Mesenchymal stem cell of Wharton's jelly (primary cell): ENCODE data around the genes ITGB8 and TOMM7.

DNA sequence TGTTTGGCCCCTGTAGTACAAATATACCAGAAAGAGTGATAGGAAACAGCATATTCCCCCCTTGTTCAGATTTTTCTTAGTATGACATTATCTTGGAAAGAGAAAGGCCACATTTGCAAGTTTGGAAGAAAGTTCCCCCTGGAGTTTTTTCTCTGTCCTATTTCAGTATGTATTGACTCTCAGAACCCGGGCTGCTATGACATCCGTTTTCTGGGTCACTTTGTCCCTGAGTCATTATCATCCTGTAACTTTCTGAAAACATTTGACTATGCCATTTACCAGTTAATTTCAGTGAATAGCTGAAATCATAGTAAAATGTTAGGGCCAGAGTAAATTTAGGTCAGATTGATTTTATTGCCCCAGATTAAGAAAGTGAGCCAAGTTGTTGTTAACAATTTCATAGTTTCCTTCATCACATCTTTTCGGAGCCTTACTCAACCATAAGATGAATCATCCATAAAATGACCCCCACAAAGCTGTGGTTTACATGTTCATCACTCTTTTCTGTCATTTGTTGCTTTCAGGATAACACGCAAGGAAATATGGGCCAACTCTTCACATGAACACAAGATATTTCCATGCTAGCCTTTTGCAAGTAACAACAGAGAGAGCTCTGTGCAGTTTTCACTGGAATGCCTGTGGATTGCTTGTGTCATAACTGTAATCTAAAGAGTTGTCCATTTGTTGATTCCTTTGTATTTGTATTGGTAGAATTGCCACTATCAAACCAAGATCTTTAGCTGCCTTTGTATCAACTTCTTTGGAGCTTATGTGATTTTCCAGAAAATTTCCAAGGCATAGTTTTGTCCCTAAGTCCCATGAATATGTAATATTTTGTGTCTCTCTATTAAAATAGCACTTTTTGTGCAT, 3.9 kb upstream of the MACC1 start:
- CAGE, long polyA plus RNA = no peak

DNA sequence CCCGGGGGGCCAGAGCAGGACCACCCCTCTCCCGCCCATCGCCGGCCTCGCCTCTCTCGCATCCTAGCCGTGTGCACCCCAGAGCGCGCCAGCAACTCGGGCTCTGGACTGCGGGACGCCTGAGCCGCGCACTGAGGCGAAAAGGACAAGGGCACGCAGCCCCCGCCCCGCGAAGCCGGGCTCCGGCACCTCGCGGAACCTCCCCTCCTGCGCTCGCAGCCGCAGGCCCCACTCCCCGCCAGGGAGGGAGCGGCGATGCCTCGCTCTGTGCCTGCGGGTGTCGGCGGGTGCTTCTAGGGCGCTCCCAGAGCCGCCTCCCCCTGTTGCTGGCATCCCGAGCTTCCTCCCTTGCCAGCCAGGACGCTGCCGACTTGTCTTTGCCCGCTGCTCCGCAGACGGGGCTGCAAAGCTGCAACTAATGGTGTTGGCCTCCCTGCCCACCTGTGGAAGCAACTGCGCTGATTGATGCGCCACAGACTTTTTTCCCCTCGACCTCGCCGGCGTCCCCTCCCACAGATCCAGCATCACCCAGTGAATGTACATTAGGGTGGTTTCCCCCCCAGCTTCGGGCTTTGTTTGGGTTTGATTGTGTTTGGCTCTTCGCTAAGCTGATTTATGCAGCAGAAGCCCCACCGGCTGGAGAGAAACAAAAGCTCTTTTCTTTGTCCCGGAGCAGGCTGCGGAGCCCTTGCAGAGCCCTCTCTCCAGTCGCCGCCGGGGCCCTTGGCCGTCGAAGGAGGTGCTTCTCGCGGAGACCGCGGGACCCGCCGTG, at the start of gene ITGB8:
Gene ITGB8, plus strand, starts transcription at position 81 of the 772 bp plus-strand sequence.
- CAGE, long polyA plus RNA = no peak

DNA sequence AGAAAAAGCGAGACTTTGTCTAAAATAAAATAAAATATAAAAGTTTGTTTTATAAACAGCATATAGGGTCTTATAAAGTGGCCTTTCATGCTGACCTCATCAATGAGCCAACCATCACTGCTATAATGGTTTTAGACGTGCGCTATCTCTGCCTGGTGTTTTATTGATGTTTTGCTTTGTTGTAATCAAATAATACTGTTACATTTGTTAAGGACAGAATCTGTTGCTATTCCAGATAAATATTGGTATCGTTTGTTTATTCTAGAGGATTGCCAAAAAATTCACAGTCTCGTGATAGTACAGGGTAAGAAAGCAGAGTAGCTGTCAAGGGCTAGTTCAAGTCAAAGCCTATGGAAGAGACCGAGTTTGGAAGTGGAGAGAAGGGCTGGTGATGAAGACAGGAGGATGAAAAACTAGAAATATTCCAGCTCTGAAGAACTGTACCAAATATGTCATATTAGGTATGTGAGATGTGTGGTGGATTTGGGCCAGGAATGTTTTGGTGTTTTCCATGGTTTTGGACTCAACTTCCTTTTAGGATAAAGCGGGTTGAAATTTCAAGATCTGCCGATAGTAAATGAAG, 9.4 kb downstream of the ITGB8 start:
- CAGE, long polyA plus RNA = no peak

DNA sequence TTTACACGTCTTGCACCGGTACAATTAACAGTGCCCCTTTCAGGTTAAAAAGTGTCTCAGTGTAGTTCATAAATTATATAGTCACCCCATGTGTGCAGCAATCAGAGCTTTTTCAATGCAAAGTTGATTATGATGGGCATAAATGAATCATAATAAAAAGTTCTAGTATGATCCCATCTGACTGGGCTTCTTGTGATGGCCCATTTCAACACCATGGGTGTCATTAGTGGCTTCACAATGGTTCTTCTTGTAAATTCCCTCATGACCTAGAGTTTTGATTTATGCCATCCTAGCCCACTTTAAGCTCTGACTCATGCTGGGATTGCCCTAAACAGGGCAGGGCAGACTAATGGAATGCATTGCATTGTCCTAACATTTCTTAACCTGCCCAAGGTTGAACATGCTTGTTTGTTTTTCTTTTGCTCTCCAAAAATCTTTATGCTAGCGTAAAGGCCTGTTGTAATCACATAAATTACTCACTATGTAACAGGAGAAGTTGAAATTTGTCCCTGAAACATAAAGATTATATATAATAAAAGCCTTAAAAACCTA, 22.2 kb downstream of the ITGB8 start:
- CAGE, long polyA plus RNA = no peak

- CAGE, long polyA plus RNA = no peak
Observed at GRCh38 chr7:20647028-20647890, 31.8 kb downstream of the ABCB5 start.

GRCh38 chr7:21942873-21943810, 2.6 kb downstream of the CDCA7L start:
- CAGE, long polyA plus RNA = no peak

DNA sequence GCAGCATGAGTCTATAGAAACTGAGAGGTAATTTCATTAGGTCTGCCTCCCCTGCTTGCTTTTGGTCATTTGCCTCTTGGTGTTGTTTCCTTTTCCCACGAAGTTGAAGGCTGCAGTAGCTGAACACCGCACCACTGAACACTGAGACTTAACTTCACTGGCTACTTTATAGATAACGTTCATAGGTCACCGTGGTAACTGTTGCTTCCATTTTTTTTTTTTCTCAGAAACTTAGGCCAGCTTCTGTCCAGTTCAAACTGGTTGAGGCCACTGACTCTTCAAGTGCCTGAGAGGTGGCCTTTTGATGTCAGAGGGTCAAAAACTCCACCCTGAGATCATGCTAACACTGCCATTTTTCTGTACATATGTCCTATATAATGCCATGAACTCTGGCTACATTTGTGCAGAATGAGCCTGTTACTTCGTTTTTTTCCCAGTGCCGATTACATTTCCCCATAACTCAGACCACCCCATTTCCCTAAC, 3.5 kb upstream of the CDCA7L start:
- CAGE, long polyA plus RNA = no peak

GRCh38 chr7:22274698-22275500, 82.1 kb downstream of the RAPGEF5 start:
- CAGE, long polyA plus RNA = no peak

GRCh38 chr7:22346414-22346870, 10.5 kb downstream of the RAPGEF5 start:
- CAGE, long polyA plus RNA = no peak

DNA sequence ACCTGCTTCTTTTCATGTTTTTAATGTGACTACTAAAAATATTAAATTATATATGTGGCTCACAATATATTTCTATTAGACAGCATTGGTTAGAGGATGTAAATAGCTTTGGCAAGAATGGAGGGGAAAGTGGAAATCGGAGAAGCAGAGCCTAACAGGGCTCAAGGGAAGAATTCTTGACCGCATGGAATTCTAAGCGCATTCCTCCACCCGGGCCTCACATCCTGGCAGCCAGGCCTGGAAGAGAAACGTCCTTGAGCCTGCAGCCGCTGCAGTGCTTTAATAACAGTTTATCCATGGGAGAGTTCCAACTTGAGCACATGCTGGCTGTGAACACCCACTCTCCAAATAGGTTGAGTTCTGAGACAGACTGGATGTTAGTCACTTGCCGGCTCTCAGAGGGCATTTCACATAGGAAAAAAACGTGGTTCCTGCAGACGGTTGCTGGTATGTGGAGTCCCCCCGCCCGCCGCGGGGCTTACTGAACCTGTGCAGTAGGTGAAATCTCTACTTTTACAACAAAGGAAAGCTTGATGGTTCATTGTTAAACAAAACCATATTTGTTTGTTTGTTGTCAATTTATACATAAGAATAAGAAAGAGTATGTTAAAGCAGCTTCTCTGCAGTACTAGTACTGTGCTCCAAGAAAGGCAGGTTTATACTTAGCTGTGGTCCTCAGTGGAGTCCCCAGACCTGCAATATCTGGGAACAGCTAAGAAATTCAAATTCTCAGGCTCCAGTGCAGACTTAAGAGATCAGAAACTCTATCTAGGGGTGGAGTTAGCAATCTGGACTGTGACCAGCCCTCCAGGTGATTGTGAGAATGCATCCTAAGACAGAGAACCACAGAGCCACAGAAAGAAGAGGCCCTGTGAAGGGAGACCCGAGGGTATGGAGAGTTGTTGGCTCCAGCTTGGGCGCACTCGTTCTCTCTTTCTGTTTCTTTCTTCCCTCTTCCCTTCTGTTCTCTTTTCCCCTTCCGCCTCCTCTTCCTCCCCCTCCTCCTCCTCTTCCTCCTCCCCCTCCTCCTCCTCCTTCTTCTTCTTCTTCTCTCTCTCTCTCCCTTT, 61.6 kb upstream of the STEAP1B start:
- CAGE, long polyA plus RNA = no peak

- CAGE, long polyA plus RNA = no peak
Observed at GRCh38 chr7:22664990-22665942, 61.7 kb upstream of the IL6 start.

DNA sequence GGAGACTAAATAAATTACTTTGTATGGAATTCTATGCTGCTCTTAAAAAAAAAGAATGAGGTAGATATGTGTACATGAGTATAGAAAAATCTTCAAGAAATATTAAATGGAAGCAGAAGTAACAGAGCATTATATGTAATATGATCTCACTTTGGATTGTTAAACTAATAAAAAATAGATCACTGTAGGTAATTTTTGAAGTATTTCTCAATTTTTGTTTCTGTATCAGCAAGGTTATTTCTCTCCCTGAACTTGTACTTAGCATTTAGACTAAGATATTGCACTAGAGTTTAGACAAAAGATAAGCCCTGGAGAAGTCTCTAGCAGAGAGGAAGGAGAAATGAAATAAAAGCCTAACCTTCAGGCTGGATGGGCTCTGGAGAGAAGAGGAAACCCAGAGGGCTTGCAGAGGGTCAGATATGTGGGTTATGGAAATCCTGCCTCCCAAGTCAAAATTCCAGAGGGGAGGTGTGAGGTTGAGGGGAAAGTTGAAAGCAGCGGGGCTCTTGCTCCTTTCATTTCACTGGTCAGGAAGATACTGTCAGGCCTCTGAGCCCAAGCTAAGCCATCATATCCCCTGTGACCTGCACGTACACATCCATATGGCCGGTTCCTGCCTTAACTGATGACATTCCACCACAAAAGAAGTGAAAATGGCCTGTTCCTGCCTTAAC, 24.0 kb upstream of the IL6 start:
- CAGE, long polyA plus RNA = no peak

DNA sequence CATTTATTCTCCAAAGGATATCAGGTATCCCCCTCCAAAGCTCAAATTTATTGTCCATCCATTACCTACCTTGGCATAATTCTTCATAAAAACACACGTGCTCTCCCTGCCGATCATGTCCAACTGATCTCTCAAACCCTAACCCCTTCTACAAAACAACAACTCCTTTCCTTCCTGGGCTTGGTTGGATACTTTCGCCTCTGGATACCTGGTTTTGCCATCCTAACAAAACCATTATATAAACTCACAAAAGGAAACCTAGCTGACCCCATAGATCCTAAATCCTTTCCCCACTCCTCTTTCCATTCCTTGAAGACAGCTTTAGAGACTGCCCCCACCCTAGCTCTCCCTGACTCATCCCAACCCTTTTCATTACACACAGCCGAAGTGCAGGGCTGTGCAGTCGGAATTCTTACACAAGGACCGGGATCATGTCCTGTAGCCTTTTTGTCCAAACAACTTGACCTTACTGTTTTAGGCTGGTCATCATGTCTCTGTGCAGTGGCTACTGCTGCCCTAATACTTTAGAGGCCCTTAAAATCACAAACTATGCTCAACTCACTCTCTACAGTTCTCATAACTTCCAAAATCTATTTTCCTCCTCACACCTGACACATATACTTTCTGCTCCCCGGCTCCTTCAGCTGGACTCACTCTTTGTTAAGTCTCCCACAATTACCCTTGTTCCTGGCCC, 20.1 kb upstream of the IL6 start:
- CAGE, long polyA plus RNA = no peak

- CAGE, long polyA plus RNA = start-site peak on the minus strand at chr7:22822779-22822851, 1,764 and 1,536 reads in 2 replicates
Observed at GRCh38 chr7:22822481-22823276, at the start of gene TOMM7. TSS of gene TOMM7 (minus strand) at chr7:22822849.

- CAGE, long polyA plus RNA = no peak
Observed at GRCh38 chr7:22863158-22864070, 40.8 kb upstream of the TOMM7 start.

DNA sequence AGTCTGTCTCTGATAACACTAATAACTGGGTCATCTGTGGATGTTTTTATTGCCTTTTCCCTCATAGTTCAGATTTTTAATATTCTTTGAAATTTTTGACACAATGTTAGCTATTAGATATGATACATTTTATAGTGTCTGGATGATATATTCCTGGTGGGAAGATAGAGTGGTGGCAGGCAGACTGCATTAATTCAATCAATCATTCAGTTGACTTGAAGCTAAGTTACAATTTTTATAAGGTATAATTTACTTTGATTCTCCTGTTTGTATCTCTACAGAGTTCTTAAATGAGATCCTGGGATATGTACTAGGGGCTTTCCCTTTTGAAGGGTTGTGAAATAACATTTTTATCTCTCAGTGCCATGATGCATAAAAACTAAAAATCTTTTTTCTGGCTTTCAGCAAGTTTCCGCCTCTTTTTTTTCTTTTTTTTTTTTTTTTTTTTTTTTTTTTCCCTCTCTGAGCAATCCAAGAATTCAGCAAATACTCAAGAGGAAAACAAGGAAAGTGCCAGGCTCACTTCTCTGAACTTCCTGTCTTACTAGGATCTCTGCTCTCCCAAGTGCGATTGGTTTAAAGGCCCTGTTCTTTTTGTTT, 80.1 kb downstream of the HYCC1 start:
- CAGE, long polyA plus RNA = no peak

GRCh38 chr7:23011275-23011899, 2.5 kb downstream of the HYCC1 start:
- CAGE, long polyA plus RNA = no peak

DNA sequence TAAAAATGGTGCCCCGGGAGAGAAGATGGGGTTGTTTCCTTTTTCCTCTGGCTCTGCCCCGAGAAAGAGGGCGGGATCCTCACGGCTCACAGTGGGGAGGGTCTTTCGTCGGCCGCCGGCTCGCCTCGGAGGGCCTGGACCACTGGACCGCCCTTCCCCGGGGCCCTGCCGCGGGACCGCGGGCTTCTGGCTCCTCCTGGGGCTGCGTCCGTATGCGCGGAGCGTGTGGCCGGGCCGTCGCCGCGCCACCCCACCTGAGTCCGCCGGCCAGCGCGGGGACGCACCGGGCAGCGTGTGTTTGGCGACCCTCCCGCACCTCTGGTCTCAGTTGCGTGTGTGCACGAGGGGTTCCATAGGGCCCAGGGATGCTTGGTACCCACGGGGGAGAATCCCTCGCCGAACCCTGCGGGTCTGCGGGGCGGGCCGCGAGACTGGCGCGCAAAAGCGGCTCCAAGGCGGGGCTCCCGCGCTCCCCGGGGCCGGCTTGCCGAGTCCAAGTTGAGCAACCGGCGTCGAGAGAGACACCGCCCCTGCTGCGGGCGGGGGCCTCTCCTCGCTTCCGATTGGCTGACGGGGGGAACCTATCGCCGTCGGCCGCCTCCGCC, 3.7 kb upstream of the IGF2BP3 start:
- CAGE, long polyA plus RNA = no peak

- CAGE, long polyA plus RNA = no peak
Observed at GRCh38 chr7:23504680-23505453, 26.9 kb downstream of the TRA2A start.

- CAGE, long polyA plus RNA = no peak
Observed at GRCh38 chr7:23956641-23957136, 246.7 kb downstream of the STK31 start.